Mesenchymal stem cell of Wharton's jelly (primary cell): ENCODE data around the genes TENT2 and CMYA5.

GRCh38 chr5:79514378-79514471 is 291 bp upstream of the HOMER1 start:
- CAGE, long polyA plus RNA: no peak

GRCh38 chr5:79612118-79613402 is at the start of gene TENT2:
Gene TENT2 (plus strand): TSS chr5:79612441.
- CAGE, long polyA plus RNA: no peak

DNA sequence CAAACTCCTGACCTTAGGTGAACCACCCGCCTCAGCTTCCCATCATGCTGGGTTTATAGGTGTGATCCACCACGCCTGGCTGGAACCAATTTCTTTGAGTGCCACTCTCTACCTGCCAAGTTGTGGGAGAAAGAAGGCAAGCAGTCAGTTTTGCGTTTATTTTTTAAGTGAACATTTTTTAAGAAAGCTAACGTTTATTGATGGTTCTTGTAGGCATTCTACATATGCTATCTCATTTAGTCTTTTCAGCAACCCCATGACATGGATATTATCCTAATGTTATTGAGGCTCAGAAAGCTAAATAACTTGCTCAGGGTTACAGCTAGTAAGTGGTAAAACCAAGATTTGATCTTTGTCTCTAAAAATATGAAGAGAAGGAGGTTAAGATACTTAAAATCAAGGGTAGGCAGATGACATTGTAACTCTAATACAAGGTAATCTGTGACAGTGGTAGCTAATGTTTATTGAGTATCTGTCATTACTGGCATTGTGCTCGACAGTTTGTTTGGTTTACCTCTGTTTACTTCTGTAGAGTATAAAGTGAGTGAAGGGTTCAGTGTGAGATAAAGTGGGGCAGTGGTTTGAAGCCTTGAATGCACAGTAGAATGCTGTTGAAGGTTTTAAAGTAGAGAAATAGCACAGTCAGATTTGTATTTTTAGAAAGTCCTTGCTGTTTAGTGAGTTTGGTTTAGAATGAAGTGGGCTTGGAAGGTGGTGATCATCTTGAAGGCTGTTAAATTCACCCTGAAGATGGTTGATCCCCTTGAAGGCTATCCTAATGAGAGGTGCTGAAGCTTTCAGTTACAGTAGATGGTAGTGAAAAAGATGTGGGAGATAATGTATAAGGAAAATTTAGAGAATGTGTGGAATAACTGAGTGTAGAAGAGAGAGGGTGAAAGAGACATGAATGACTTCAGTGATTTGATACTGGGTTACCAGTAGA is 15.7 kb downstream of the TENT2 start:
- CAGE, long polyA plus RNA: no peak

- CAGE, long polyA plus RNA: no peak
Measured at GRCh38 chr5:79688981-79689372, 659 bp upstream of the CMYA5 start.

GRCh38 chr5:79689373-79690649 is at the start of gene CMYA5:
Gene CMYA5 (plus strand): TSS chr5:79689836.
- CAGE, long polyA plus RNA: no peak

- CAGE, long polyA plus RNA: no peak
Measured at GRCh38 chr5:79736269-79736925, 46.8 kb downstream of the CMYA5 start.

GRCh38 chr5:80079893-80080141 is 44.7 kb downstream of the THBS4 start:
- CAGE, long polyA plus RNA: no peak

DNA sequence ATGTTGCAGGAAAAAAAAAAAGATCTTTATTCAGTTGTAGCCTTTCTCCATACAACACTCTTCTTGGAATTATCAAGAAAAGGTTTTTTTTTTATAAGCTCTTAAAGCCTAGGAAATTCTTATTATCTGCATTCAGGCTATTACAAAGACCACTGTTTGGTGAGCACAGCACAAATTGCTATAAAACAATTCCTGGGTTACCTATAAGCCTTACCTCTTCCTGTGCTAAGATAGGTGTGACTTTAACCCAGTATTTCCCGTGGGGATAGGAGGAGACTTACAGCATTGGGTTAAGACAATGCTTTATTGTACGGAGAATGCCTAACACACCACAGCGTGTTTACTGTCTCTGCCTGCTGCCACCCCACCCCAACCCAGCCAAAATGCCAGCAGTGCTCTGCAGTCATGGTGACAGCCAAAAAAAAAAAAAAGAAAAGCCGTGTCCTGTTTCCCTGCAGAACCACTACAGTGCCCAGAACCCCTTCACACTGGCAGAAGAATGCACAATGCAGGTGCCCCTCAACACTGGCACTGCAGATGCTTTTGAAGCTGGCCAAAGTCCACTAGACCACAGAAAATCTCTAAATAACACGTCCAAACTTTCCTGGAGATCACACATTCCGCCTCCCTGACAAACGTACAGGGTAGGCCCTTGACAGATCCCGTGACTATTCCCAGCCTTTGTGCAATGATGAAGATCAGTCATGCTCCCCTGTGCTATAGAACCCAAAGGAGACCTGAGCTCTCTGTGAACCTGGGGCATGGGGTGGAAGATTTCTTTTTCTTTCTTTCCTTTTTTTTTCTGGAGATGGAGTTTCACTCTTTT is 102.2 kb downstream of the SERINC5 start:
- CAGE, long polyA plus RNA: no peak

DNA sequence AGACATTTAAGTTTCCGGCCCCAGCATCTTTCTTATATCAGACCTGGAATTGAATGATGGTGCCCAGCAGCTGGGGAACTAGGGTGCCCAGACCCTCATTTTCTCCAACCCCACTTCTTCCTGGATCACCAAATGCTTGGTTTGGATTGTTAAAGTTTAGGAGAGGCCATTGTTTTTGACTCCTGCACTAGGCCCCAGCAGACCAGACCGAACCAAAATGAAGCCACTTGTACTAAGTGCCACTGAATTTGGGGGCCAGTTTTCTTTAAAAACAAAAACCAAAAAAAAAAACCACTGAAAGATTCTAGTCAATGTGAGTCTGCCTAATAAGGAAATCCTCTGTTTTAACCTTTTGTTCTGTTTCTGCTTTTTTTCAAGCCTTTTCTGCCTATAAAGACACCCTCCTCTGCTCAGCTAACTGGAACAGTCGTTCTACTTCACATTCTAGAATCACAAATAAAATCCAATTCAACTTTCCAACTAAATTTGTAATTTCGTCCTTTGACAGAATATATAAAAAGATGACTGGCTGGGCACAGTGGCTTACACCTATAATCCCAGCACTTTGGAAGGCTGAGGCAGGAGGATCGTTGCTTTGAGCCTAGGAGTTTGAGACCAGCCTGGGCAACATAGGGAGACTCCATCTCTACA is 64.9 kb downstream of the SERINC5 start:
- CAGE, long polyA plus RNA: no peak

DNA sequence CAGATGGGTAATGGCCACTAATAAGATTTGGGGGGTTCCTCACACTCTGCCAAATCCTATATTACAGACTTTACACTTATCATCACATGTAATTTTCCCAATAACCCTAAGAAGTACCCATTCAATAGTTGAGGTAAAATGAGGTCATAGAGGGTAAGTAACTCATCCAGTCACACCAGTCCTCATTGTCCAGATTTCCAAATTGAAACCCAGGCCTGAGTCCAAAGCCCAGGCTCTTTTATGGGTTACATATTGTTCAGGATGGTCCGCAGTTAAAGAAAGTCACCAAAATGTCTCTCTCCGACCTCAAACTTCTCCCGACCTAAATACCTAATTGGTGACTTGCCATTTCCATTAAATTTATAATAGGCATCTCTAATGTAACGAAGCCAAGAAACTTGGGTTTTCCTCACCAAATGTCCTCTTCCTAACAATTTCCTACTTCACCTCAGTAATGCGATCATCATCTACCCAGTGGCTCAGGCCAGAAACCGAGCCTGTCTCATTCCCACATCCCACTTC is 3.2 kb downstream of the SERINC5 start:
- CAGE, long polyA plus RNA: no peak

DNA sequence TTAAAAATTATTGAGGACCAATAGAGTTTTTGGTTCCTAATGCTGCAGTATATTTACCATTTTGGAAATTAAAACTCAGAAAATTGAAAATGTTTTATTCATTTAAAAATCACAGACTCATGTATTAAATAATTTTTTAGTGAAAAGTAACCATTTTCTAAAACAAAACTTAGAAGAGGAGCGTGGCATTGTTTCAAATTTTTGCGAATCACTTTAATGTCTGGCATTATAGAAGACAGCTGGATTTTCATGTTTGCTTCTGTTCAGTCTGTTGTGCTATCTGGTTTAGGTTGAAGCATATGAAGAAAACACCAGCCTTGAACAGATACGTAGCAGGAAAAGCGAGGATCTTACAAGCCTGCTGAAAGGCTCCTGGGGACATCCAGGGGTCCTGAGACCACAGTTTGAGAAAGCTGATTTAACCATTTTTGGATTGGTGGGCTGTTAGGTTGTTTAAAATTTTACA is 1.6 kb downstream of the ZFYVE16 start:
- CAGE, long polyA plus RNA: no peak

- CAGE, long polyA plus RNA: no peak
Measured at GRCh38 chr5:80624093-80624422, 30.4 kb upstream of the MSH3 start.

GRCh38 chr5:80668061-80668759 is 13.4 kb upstream of the DHFR start:
- CAGE, long polyA plus RNA: no peak

DNA sequence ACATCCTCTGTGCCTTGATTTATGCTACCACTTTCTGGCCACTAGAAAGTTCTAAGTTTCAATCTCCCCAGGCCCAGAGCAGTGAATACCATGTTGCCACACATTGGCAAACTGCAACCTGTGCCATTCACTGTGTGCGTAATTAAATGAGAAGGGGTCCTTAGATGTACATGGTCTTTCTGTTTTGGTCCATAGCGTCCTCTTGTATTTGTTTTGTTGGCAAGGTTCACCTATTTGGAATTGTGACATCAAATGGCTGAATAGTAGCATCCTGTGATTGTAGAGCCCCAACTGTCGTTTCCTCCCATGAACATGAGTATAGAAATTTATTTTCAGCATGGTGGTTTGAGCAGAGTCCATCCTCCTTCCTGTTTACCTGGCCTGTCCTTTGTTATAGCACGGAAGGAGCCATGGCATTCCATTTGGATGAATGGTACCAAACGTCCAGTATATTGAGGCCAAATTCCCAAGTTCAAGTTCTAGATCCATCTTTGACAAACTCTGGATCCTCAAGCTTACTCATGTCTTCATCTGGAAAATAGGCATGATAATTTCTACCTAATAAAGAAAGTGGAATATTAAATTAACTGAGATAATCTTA is 16.7 kb downstream of the RASGRF2 start:
- CAGE, long polyA plus RNA: no peak

GRCh38 chr5:81300724-81301167 is 641 bp upstream of the ZCCHC9 start:
- CAGE, long polyA plus RNA: no peak

DNA sequence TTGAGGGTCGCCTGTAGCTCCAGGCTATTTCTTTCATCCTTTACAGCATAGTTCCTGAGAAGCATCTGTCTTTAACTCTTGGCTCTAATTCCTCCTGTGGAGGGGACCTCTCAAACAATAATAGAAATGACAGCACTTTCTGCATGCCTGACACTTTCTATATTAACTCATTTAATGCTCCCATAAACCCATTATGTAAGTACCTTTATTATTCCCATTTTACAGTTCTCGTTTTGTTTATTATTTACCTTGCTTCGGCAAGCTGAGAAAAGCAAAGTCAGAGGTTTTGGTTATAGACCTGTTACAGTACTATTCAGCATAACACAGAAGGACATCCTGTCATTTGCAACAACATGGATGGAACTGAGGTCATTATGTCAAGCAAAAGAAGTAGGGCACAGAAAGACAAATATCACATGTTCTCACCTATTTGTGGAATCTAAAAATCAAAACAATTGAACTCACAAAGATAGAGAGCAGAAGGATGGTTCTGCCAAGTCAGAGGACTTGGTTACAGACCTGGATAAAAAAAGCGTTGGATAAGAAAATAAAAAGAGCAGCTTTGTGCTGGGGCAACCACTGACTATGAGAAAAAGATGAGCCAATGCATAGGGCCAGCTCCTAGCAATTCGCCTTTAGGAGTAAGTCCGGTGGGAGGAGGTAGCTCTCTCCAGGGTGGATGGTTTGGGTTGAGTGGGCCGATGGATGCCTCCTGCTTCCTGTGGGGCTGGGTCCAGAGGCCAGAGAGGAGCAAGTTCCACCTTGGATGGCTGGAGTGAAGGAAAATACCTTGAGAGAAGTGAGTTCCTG is 38.7 kb downstream of the ACOT12 start:
- CAGE, long polyA plus RNA: no peak

GRCh38 chr5:81538104-81538602 is 144.2 kb upstream of the ACOT12 start:
- CAGE, long polyA plus RNA: no peak

DNA sequence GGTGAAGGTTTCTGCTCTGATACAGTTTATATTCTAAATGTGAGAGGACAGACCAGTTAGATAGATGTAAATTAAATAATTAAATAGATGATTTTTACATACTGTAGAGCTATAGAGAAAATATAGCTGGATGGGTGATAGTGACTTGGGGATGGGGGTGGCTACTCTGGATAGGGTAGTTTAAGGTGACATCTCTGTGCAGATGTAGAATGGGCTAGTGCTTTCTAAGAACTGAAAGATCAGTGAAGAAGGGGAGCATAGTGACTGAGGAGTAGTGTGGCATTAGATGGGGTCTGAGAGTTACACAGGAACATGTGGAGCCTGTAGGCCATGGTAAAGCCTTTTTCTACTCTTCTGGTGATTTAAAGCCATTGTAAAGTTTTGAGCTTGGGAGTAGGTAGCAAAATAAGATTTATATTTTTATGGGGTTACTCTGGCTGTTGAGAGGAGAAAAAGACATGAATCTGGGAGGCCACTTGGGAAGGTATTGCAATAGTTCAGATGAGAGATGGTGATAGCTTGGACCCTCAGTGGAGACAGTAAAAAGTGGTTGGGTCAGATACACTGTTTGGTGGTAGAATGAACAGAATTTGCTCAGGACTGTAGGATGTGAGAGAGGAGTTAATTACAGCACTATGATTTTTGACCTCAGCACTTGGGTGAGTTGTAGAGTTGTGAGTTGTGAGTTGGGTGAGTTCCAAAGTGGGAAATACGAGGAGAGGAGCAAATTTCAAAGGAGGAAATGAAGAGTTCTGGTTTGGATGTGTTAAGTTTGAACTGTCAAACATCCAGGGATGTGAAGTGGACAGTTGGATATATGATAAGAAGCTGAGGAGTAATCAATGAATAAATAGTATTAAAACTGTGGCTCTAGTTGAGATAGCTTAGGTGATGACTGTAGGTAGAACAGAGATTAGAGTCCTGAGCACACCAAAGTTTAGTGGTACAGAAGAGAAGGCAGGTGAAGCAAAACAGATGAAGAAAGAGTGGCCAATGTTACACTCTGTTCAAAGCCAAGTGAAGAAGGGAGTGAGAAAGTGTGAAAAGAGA is 1.6 kb upstream of the RPS23 start:
- CAGE, long polyA plus RNA: no peak

- CAGE, long polyA plus RNA: no peak
Measured at GRCh38 chr5:82396663-82397311, 118.6 kb upstream of the RPS23 start.

GRCh38 chr5:82435160-82435705 is 157.1 kb upstream of the RPS23 start:
- CAGE, long polyA plus RNA: no peak